ENCODE results near the gene GSTO1.

- CAGE, long polyA plus RNA = no peak
- RRBS = 1% methylated on average over 7 of the region's 46 CpGs
Measured at GRCh38 chr10:104253915-104255040, at the start of gene GSTO1. Gene GSTO1 (plus strand): TSS chr10:104254892.

GRCh38 chr10:104311931-104312590 lies 26.2 kb downstream of the ITPRIP start:
- CAGE, long polyA plus RNA = no peak
- RRBS = no CpG with 5 or more reads among the region's 6 CpGs

DNA sequence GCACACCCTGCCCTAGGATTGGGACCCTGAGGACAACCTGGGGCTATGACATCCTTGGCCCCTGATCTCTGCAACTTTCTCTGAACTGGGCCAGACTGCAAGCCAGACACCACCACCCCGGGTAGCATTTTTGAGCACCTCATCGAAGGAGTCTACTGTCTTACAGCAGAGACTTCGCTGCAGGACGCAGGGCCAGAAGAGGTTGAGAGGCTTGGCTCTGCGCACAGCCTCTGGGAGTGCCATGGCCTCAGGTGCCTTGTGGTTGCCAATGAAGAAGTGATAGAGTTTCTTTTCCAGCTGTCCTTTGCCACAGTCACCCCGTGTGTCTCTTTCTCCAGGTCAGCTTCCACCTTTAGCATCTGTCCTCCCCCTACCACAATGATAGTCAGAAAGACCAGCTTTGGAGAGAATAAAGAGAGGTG lies 25.1 kb downstream of the ITPRIP start:
- CAGE, long polyA plus RNA = no peak
- RRBS = no CpG with 5 or more reads among the region's 6 CpGs

- CAGE, long polyA plus RNA = no peak
- RRBS = no CpG with 5 or more reads among the region's 2 CpGs
Measured at GRCh38 chr10:104322963-104323562, 15.2 kb downstream of the ITPRIP start.

DNA sequence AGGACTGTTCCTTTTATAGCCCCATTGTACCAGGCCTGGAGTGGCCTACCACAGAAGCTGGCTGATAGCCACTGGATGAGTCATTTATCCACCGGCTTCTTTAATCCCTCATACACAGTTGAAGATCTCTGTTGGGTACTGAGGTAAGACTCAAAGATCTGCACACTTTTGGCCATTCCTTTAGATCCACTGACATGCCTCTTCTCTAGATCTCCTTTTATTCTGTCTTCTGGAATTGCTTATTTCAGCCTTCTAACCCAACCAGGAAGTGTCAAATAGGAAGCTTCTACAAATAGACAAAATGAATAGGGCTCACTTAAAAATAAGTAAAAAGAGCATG lies 1101.2 kb downstream of the SORCS3 start:
- CAGE, long polyA plus RNA = no peak
- RRBS = no CpG with 5 or more reads among the region's 1 CpG

GRCh38 chr10:106957762-106958245 lies 206.7 kb downstream of the SORCS1 start:
- CAGE, long polyA plus RNA = no peak
- RRBS = no CpG with 5 or more reads among the region's 11 CpGs

- CAGE, long polyA plus RNA = no peak
- RRBS = no CpG with 5 or more reads among the region's 3 CpGs
Measured at GRCh38 chr10:109889831-109890225, 33.5 kb downstream of the XPNPEP1 start.

- CAGE, long polyA plus RNA = no peak
- RRBS = no CpG with 5 or more reads among the region's 5 CpGs
Measured at GRCh38 chr10:109899962-109900403, 23.3 kb downstream of the XPNPEP1 start.

- CAGE, long polyA plus RNA = no peak
- RRBS = no CpG with 5 or more reads among the region's 4 CpGs
Measured at GRCh38 chr10:109914935-109915497, 8.3 kb downstream of the XPNPEP1 start.

GRCh38 chr10:110009907-110010560 lies 2.2 kb downstream of the ADD3 start:
- CAGE, long polyA plus RNA = no peak
- RRBS = no CpG with 5 or more reads among the region's 3 CpGs

GRCh38 chr10:110076181-110077423 lies 68.8 kb downstream of the ADD3 start:
- CAGE, long polyA plus RNA = no peak
- RRBS = no CpG with 5 or more reads among the region's 3 CpGs

DNA sequence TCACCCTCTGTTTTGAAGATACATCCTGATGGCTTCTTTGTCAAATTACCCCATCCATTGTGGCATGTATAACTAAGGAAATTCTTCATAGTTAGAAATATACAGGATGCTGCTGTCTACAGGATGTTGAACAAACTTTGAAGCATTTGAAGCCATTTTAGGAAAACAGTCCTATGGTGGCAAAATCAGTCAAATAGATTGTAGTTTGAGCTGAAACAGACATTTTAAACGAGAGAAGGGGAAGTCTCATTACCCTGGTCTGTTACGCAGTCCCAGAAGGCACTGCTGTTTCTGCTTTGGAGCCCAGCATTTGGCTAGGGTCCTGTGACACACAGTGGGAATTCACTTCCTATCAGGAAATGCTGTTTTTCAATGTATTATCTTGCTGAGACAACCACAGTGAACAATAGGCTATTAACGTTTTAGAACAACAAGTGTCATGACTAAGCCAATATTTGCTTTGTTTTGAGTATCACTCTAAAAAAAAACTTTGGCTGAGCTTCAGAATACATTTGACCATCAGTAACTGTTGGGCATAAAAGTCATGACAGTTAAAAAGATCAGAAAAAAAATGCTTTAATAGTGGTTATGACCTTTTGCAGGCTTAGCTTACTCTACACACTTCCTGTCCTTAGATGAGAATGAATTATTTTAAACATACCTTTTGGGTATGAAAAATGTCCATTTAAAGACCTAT lies 74.1 kb downstream of the ADD3 start:
- CAGE, long polyA plus RNA = no peak
- RRBS = no CpG with 5 or more reads among the region's 3 CpGs

DNA sequence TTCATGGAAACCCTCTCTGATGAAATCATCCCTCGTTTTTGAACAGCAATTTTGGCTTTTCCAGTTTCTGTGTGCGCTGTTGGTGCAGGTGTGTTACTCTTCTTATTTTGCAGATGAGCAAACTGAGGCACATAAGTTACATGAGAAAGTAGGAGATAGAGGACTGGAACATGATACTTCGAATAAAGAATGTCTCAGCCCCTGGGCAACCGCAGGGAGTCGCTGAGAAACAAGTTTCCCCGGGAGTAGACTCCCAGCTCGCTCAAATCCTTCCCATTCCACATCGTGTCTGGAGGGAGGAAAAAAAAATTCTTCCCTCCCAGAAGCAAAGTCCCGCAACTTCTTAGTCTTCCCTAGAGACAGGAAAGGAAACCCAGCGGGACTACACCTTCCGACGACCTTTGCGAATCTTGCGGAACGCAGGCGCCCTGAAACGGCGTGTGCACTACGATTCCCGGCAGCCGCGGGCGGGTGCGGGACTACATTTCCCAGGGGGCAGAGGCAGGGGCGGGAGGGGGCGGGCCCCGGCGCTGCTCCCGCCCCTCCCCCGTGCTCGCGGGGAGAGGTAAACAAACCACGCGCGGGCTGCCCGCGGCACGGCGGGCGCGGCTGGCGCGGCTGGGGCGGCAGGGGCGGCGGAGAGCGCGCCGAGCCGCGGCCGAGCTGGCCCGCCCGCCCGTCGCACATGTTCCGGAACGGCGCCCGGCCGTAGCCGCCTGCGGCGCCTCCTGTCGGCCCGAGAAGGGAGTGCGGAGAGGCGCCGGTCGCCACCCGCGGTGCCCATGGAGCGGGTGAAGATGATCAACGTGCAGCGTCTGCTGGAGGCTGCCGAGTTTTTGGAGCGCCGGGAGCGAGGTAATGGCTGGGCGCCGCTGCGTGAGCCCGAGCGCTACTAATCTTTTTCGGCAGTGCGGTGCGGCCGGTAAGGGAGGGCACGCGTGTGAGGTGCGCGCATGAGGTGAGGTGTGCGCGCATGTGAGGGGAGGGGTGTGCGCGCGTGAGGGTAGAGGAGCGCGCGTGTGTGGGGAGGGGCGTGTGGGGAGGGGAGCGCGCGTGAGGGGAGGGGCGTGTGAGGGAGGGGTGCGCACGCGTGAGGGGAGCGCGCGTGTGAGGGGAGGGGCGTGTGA lies 18.4 kb downstream of the MXI1 start:
- CAGE, long polyA plus RNA = no peak
- RRBS = 1% methylated on average over 32 of the region's 112 CpGs

- CAGE, long polyA plus RNA = no peak
- RRBS = 1% methylated on average over 24 of the region's 41 CpGs
Measured at GRCh38 chr10:110304123-110304641, 538 bp downstream of the SMNDC1 start.

GRCh38 chr10:110375829-110376750 lies 71.4 kb upstream of the SMNDC1 start:
- CAGE, long polyA plus RNA = no peak
- RRBS = no CpG with 5 or more reads among the region's 22 CpGs

GRCh38 chr10:110430603-110431270 lies 67.0 kb upstream of the DUSP5 start:
- CAGE, long polyA plus RNA = no peak
- RRBS = no CpG with 5 or more reads among the region's 7 CpGs

- CAGE, long polyA plus RNA = no peak
- RRBS = 86% methylated on average over 5 of the region's 29 CpGs
Measured at GRCh38 chr10:110495820-110496631, 1.7 kb upstream of the DUSP5 start.

DNA sequence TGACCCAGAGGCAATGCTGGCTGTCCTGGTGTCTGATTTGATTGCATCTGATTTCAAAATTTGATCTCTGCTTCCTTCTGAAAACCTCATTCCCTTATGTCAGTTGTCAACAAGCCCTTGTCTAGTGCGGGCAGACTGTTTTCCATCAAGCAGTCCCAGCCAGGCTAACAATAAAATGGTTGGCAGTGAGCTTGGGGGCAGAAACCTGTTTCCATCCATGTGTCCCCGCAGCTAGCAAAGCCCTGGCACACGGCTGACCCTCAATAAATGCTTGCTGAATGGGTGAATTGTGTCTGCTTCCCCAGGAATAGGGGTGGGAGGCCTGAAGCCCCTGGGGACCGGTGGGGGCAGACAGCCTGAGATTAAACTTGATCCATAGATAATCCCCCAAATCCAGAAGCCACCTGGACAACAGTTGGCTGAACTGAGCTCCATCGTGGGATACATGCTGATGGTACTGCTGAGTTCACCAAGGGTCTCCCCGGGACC lies 1.0 kb upstream of the DUSP5 start:
- CAGE, long polyA plus RNA = no peak
- RRBS = no CpG with 5 or more reads among the region's 6 CpGs

DNA sequence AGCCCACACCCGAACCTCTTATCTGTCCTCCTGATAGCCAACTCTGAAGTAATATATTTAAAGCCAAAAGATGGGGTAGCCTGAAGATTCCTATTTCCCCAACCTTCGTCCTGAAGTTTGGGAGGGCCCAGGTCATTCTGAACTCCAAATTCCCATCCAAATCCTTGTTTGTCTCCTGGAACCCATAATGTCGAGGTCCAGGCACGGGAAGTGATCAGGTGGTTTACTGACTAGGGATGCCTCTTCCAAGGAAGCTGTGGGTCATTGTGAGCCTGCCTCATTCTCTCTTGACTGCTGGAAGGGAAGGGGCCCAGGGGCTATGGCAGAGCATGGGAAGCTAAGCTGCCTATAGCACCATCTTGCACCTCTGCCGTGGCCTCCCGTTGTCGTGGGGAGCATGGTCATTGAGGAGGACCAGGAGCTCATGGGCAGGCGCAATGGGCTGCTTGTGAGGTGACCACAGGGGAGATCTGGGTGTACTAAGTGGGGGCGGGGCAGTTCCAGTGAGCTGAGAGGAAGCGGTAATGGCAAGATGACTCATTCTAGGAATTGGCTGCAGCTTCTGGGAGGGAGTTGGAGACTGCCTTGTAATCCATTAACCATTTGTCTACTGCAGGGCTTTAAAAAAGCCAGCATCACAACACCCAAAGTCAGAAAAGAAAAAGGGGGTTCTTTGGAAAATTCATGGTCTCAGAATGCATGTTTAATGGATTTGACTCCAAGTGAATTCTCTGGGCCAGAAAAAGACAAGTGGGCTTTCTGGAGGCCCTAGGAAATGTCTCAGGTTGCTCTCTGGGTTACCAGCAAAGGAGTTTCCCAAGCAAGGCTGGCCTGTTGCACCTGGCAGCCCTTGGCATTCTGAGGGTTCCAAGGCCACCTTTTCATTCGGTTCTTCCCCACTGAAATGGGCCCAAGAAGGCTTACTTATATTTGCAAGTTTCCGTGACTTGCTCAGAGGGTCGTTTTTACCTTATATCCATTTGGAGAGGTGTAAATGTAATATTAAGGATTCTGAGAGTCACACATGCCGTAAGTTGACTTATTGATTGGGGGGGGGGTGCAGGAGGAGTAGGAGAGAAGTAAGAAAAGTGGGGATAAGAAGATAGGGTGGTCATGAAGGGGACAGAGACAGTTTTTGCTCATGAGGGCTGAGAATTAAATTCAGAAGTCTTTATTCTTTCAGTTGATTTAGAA lies 3.6 kb downstream of the DUSP5 start:
- CAGE, long polyA plus RNA = no peak
- RRBS = no CpG with 5 or more reads among the region's 14 CpGs

DNA sequence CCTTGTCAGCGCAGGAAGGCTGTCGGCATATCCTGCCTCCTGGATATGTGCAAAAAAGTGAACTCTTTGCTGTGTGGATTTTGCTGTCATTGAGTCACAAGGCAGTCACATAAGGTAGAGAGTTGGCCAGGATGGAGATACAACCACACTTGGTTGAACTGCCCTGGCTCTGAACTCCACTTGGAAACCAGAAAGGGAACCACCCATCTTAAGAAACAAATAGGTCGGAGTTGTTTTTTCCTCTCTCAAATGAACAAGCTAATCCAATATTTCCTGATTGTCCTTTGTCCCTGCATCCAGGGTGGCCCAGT lies 8.9 kb downstream of the DUSP5 start:
- CAGE, long polyA plus RNA = no peak
- RRBS = no CpG with 5 or more reads among the region's 3 CpGs